Cardiac septum (tissue), 1 donor: ENCODE measurements around a stretch of chr1.

GRCh38 chr1:77279908-77280439 is 1.8 kb upstream of the AK5 start:
- PRO-cap, result no peak

GRCh38 chr1:77282289-77283229 is 740 bp downstream of the AK5 start:
- PRO-cap, result no peak

DNA sequence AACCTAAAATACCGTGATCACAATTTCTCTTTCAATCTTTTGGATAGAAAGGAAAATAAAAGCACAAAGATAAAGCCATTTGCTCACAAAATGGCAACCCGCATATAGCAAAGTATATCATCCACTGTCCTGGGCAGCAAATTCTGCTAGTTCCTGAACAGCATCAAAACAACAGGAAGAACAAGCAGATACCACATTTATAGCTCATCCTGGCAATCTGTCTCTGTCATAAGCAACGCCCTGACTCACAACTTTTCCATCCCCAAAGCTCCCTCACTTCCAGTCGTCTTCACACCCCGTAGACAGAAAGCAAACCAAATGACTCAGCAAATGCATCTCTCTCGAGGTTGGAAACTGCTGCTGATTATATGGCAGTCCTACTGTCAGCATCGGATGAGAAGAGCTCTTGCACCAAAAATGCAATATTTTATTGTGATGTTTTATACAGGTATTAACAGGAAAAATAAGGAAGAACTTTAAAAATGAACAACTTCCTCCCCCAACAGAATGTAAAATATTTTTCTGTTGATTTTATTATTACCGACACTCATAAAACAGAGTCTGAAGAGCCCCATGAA is 65.9 kb downstream of the AK5 start:
- PRO-cap, result no peak

GRCh38 chr1:77755981-77756593 is 3.6 kb downstream of the USP33 start:
- PRO-cap, result no peak

DNA sequence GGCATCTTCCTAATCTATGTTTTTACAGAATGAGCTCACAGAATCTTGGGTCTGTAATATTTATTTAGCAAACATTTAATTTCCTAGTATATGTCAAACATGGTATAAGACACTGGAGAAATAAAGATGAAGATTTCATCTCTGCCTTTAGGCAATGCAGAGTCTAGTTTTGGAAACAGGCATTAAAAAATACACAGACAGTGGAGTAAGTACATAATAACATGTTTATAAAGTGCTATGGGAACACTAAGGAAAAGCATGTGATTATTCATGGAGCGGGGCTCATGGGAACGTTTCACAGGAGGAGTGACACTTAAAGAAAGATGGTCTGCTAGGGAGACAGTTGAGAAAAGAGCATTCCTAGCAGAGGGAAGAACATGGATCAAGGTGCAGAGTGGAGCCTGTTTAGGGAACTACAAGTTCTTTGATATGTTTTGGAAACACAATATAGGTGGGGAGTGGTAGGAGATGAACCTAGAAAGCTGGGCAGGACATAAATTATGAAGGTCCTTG is 52.9 kb downstream of the MIGA1 start:
- PRO-cap, result unidirectional peak, plus-strand start at position 312 of the sequence

DNA sequence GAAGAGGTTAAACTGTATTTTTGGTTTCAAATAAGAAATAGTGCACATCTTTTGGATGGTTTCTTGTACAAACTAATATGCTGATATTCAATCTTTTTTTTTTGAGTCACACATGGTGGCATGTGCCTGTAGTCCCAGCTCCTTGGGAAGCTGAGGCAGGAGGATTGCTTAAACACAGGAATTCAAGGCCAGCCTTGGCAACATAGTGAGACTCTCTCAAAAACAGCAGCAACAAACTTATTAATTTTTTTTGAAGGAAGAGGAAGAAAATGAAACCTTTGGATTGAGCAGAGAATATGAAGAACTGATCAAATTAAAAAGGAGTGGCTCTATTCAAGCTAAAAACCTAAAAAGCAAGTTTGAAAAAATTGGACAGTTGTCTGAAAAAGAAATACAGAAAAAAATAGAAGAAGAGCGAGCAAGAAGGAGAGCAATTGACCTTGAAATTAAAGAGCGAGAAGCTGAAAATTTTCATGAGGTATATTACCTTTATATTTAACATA is 43.3 kb downstream of the FUBP1 start:
- PRO-cap, result no peak

- PRO-cap, result bidirectional peak, plus-strand start at chr1:77978391, minus-strand start at chr1:77978256; unidirectional peak, plus-strand start at chr1:77978850
Observed at GRCh38 chr1:77978023-77978982, 569 bp downstream of the FUBP1 start.

GRCh38 chr1:78045615-78045701 is 308 bp upstream of the GIPC2 start:
- PRO-cap, result no peak

GRCh38 chr1:78082223-78082818 is 36.6 kb downstream of the GIPC2 start:
- PRO-cap, result bidirectional peak, plus-strand start at chr1:78082503, minus-strand start at chr1:78082419

DNA sequence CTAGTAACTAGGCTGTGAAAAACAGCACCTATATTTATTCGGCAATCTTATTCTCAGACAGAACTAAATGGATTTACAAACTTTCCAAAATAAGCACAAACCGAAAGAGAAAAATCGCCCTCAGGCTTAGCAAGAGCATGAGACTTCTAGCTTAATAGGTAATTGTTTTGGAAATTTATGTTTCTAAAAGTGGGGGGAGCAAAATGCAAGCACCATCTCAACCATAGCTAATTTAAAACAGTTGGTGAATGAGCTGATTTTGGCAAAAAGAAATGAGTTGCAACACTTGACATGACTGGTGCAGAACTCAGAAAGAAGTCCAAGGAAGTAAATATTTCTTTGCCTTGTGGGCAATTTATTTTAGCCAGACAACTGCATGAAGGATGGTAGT is 71.5 kb upstream of the PTGFR start:
- PRO-cap, result no peak

DNA sequence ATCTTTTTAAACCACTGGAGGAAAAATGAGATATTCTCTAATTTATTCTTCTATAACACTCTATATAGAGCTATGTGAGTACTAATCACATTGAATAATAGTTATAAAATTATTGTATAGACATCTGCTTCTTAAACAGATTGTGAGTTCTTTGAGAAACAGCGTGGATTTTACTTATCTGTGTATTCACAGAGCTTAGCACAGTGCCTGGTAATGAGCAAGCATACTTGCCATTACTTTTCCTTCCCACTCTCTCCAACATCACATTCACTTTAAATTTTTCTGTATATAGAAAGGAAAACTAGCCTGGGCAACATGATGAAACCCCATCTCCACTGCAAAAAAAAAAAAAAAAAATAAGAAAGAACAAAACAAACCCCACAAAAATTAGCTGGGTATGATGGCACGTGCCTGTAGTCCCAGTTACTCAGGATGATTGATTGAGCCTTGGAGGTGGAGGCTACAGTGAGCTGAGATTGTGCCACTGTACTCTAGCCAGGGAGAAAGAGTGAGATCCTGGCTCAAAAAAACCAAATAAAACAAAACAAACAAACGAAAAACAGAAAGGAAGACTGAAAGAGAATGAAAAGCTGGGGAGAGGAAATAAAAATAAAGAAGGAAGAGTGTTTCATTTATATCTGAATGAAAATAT is 7.5 kb upstream of the IFI44 start:
- PRO-cap, result no peak

DNA sequence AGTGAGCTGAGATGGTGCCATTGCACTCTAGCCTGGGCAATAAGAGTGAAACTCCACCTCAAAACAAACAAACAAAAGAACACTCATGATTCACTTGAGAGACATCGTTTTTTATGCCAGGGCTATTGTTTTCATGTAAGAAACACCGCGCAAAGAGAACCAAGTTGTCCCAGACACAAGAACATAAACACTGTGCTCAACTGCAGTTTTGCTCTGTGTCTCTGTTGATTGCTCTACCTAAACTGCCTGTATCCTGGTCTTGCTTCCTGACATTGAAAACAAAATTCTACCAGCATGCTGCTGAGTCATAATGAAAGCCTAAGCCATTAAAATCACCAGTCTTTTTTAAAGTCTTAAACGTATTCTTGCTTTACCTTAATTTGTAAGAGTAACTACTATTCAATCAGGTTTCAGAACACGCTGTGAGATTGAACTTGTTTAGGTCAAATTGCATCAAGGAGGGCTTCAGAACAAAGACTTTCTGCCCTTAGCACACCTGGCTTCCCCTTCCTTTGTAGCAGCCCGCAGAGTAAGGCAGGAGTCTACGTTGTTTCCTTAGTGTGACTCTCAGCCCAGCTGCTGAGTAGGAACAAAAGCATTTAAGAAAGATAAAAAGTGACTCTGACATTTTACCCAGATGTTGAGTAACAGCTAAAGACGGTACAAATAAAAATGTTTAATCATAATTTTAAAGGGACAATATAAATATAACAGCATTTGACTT is 186.7 kb upstream of the ADGRL4 start:
- PRO-cap, result no peak

DNA sequence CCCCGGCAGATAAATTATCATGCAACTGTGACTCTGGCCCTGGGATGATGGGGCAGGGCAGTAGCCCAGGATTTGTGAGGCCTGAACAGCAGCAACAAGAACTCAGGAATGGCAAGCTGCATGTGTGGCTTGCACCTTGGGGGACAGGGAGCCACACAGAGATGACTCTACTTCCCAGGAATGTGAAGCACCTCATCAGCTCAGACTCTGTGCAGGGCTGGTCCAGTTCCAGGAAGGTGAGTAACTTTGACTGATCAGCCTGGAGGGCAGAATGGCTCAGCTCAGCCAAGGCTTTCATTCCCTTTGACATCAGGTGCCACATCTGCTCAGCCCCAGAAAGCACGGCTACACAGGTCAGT is 626.0 kb upstream of the ADGRL2 start:
- PRO-cap, result no peak

- PRO-cap, result no peak
Observed at GRCh38 chr1:81178057-81178339, 622.7 kb upstream of the ADGRL2 start.

GRCh38 chr1:81432947-81433224 is 367.8 kb upstream of the ADGRL2 start:
- PRO-cap, result bidirectional peak, plus-strand start at chr1:81433276, minus-strand start at chr1:81433031

DNA sequence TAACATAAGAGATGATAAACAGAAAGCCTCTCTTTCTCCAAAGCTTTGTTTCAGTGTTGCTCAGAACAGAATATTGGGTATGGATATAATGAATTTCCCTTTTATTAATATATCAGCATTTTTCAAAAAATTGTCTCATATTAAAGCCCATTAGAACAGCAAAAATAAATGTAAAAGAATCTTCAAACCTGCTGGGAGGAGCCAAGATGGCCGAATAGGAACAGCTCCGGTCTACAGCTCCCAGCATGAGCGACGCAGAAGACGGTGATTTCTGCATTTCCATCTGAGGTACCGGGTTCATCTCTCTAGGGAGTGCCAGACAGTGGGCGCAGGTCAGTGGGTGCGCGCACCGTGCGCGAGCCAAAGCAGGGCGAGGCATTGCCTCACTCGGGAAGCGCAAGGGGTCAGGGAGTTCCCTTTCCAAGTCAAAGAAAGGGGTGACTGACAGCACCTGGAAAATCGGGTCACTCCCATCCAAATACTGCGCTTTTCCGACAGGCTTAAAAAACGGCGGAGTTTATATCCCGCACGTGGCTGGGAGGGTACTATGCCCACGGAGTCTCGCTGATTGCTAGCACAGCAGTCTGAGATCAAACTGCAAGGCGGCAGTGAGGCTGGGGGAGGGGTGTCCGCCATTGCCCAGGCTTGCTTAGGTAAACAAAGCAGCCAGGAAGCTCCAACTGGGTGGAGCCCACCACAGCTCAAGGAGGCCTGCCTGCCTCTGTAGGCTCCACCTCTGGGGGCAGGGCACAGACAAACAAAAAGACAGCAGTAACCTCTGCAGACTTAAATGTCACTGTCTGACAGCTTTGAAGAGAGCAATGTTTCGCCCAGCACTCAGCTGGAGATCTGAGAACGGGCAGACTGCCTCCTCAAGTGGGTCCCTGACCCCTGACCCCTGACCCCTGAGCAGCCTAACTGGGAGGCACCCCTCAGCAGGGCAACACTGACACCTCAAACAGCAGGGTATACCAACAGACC is 816.7 kb downstream of the TTLL7 start:
- PRO-cap, result no peak

- PRO-cap, result no peak
Observed at GRCh38 chr1:83860269-83860876, 138.6 kb downstream of the TTLL7 start.

DNA sequence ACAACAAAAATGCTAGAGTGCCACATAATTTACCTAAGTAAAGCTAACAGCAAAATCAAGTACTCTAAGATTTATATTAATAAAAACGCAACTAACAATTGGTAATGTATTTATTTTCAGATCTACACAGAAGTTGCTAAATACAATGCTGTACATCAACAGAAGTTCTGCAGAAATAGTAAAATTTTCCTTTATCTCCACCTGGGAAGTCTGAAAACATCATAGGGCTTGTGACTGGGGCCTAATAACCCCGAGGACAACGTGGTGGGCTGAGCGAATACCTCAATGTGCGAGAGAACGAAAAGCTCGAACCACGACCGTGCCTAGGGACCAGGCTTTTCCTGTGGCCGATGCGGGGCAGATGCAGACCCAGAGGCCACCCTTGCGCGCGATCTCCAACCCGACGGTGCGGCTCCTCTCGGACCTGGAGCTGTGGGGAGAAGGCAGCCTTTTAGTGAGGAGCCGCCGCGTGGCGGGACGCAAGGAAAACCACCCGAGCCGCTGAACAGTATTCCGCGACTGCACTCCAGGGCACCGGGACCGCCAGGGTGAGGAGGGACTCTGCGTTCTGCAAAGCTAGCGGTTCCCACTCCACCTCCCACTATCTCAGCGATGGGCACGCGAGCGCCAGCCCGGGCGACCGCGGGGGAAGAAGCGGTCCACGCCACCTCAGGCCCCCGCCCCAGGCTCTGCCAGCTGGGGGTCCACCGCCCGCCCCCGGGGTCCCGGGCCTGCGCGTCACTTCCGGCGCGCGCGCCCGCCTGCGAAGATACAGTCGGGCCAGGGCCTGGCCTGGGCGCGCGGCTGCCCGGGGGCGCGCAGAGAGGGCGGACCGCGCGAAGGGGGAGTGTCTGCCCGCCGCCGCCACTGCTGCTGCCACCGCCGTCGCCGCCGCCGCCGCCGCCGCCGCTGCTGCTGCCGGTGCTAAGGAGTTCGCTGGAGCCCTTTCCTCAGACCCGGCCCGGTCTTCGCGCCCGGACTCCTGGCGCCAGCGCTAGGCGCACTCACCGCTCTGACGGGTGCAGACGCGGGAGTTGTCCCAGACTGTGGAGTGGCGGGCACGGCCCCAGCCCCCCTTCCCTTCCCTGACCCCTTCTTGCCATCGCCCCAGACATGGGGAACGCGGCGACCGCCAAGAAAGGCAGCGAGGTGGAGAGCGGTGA is 66.5 kb upstream of the PRKACB start:
- PRO-cap, result bidirectional peak, plus-strand start at position 821 of the sequence, minus-strand start at position 743 of the sequence

- PRO-cap, result no peak
Observed at GRCh38 chr1:84105838-84106650, 38.0 kb upstream of the PRKACB start.

GRCh38 chr1:84299446-84299738 is 2.1 kb upstream of the SAMD13 start:
- PRO-cap, result no peak